Heart right ventricle (tissue), 2 donors: ENCODE measurements around the gene RNGTT.

- PRO-cap, 2 experiments: no peak in any of the 2 experiments
Measured at GRCh38 chr6:88712901-88713696, 250.3 kb downstream of the RNGTT start.

DNA sequence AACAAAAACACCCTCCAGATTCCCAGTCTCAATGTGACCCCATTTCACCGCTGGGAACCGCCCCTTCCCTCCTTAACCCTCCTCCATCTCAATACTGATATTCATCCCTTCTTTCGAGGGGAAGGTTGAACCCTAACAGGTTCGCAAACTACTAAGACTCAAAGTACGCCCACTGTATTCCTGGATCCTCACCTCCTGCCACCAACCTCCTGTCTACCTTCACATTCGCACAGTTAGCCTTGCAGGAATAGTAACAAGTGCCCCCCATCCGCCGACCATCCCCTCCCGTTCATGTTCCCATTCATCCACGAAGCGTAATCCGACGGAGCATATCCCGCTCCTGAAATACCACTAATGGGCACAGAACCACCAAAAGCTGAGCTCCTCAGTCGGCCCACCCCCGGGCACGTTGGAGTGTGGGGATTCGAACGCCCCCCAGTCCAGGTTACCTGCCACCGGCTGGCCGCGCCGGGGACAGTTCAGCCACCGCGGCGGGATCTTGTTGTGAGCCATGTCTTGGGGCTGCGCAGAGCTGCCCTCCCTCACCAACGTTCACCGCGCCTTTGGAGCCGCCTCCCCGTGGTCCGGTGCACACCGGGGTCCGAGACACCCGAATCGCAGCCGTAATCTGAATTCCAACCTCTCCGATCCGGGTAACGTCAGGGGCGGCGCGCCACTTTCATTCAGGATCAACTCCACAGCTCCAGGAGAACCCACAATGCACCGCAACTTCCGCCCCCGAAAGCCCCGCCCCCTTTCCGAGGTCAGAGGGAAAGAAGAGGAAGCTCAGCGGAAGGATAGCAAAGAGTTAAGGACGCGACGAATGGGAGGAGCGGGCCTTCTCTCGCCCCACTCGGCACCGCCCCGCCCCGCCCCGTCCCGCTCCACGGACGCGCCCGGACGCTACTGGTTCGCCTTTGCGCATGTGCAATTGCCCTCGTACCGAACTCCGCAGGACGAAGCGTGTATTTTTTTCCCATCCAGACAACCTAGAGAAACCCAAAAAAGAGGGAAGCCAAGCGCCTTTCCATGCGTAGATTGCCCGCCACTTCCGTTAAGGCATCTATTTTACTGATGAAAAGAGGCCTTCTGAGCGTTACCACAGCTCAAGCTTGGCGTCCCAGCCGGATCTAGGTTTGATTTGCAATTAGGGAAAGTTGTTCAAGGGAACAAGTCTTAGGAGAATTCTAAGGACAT lies at the start of gene RNGTT:
Gene RNGTT (minus strand): TSS at position 722 of the 1,197 bp plus-strand sequence.
- PRO-cap, 2 experiments: peak in 2 of 2 experiments; most common plus-strand start position 930 of the sequence (in 1); most common minus-strand start position 691 of the sequence (in 2)

- PRO-cap, 2 experiments: no peak in any of the 2 experiments
Measured at GRCh38 chr6:89314424-89315010, 582 bp downstream of the GABRR2 start.

GRCh38 chr6:89328800-89329616 lies 13.9 kb upstream of the GABRR2 start:
- PRO-cap, 2 experiments: no peak in any of the 2 experiments

GRCh38 chr6:89410988-89412032 lies 763 bp downstream of the RRAGD start:
- PRO-cap, 2 experiments: peak in 2 of 2 experiments; most common plus-strand start chr6:89411454 (in 1); most common minus-strand start chr6:89411396 (in 1)

DNA sequence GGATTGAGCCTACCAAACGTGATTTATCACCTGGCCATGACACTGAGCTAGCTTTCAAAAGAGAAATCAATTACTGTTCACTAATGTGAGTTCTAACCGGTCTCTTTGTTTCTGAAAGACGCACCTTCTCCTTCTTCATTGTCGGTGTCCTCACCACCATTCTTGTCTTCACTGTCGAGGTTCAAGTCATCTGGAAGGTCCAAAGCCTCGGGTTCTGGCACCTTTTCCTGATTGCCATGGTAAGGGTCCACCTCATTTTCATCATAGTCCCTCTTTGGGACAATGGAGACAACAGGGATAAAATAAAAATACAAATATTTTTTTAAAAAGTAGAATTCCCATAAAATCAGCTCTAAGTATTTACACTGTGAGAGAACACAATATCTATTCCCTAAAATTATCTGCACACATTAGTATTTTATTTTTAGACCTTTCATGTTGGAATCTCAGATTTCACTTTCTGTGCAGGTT lies 22.8 kb upstream of the LYRM2 start:
- PRO-cap, 2 experiments: no peak in any of the 2 experiments

GRCh38 chr6:89671980-89672382 lies 33.4 kb upstream of the LYRM2 start:
- PRO-cap, 2 experiments: no peak in any of the 2 experiments

- PRO-cap, 2 experiments: no peak in any of the 2 experiments
Measured at GRCh38 chr6:89687313-89687910, 48.9 kb upstream of the LYRM2 start.

DNA sequence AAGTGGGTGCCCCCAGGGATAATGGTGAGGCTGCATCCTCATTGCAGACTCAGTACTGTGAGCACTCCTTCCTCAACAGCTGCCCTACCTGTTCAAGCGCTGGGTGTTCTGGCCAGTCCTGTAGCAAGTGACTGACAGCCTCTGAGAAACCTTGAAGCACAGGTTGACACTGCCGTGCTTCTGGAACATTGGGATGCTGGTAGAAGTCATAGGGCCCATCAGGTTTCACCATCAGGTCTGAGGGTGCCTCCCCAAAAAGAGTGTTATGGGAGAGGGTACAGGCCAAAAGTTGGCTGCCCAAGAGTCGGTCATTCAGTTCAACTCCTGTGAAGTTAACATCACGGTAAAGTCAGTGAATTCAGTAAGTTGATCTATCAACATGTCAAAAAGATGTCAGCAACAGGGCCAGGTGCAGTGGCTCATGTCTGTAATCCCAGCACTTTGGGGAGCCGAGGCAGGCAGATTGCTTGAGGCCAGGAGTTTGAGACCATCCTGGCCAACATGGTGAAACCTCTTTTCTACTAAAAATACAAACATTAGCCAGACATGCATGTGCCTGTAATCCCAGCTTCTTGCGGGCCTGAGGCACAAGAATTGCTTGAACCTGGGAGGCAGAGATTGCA lies 50.0 kb upstream of the LYRM2 start:
- PRO-cap, 2 experiments: no peak in any of the 2 experiments

GRCh38 chr6:89692276-89692850 lies 53.8 kb upstream of the LYRM2 start:
- PRO-cap, 2 experiments: no peak in any of the 2 experiments

GRCh38 chr6:89952714-89953309 lies 58.5 kb downstream of the GJA10 start:
- PRO-cap, 2 experiments: no peak in any of the 2 experiments

- PRO-cap, 2 experiments: no peak in any of the 2 experiments
Measured at GRCh38 chr6:89985681-89986378, 91.6 kb downstream of the GJA10 start.

GRCh38 chr6:89999985-90000394 lies 105.7 kb downstream of the GJA10 start:
- PRO-cap, 2 experiments: no peak in any of the 2 experiments

DNA sequence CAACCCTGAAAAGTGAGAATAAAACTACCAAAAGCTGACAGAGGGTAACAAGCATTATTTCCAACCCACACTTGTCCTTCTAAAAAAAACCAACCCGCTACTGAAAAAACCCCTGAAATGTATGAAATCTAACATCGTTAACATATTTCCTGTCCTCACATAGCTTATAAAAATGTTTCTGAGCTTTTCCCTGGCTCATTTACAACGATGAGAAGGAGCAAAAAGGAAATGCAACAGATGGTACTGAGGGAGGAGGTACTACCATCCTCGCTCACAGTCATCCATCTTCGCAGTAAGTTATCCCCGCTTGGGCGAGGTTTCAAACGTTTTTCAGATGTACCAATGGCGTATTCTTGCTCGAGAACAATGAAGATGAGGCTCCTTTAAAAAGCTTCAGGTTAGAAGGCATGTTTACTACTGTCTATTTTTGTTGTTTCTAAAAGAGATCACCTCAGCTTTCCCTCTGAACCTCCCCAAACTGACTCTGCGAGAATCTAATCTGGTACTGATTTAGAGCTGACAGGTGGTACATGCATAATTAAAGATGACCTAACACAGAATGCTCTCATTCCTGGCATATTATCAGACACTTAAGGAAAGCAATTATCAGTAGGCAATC lies 178.6 kb downstream of the GJA10 start:
- PRO-cap, 2 experiments: no peak in any of the 2 experiments

DNA sequence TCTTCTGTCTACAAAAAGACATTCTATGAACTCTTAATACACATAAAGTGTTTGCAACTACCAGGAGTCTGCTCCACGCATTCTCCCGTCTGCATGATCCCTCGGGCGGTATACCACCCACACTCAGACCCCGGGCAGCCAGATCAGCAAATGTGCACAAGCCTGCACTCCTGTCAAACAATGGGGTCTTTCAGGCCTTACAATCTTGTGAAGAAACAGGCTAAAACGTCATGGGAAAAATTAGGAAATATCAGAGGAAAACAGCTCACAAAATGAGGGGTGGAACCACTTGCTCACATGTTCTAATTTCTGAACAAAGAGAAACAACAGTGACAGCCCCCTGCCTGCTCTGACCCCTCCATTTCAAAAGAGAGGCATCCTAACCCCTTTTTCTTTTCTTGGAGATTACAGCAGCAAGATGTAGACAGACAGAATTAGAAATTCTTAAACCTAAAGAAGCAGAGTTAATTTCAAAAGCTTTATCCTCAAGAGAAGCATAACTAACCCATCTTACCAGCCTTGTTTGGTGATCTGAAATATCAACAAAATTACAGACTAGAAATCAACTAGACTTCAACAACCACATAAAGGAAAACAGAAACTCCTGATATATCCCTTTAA lies 69.3 kb downstream of the BACH2 start:
- PRO-cap, 2 experiments: no peak in any of the 2 experiments

- PRO-cap, 2 experiments: no peak in any of the 2 experiments
Measured at GRCh38 chr6:90446441-90446734, 140.5 kb downstream of the MAP3K7 start.

- PRO-cap, 2 experiments: no peak in any of the 2 experiments
Measured at GRCh38 chr6:90458335-90458781, 128.5 kb downstream of the MAP3K7 start.

DNA sequence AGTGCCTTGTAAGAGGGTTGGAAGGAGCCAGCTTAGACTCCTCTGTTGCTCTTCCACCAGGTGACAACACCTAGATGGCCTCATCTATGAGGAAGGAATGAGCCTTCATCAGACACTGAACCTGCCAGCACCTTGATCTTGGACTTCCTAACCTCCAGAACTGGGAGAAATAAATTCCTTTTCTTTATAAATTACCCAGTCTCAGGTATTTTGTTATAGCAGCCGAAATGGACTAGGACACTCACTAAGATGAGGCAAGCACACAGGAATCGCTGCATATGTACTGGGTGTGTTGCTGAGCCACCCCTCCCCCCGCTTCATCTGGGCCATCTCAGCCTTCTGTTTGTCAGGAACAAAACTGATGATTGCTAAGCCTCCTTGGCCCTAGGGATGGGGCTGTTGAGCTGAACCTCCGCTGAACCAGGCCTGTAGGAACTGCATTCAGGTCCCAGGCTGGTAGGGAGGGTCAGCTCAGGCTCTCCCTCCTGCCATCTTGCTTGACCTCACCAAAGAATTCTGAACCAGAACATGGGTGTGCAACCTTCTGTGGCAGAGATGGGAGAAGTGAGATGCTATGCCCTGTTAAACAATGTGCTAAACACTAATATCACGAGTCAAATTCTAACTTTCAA lies 108.6 kb downstream of the MAP3K7 start:
- PRO-cap, 2 experiments: no peak in any of the 2 experiments

GRCh38 chr6:91299388-91300006 lies 712.6 kb upstream of the MAP3K7 start:
- PRO-cap, 2 experiments: no peak in any of the 2 experiments

DNA sequence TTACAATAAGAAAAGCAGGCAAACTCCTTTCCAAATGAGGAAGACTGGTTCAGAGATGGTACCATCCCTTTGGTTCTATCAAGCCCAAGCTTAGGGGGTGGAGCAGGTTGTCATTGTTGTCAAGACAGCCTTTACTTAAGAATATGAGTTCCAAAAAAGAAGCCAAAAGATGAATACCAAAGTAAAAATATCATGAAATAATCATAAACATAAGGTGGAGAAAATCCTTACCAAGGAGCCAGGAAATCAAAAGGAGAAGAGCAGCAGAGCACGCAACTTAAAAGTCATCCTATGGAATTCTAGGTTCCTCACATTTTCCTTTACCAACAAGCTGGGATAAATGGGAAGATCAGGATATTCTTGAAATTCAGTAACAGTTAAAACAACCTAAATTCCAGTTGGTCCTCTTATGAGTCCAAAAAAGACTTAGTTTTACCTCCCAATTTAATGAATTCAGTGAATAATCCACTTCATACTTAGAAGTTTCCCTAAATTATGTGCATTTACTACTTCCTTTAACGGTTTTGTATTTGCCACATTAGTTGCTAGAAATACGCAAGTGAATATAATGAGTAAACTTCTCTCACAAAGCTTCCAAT lies 511.0 kb downstream of the EPHA7 start:
- PRO-cap, 2 experiments: no peak in any of the 2 experiments